SP-49 (cell line): ENCODE measurements around a stretch of chr2.

GRCh38 chr2:10039980-10040358 is 3.4 kb upstream of the KLF11 start:
- PRO-cap, result no peak

DNA sequence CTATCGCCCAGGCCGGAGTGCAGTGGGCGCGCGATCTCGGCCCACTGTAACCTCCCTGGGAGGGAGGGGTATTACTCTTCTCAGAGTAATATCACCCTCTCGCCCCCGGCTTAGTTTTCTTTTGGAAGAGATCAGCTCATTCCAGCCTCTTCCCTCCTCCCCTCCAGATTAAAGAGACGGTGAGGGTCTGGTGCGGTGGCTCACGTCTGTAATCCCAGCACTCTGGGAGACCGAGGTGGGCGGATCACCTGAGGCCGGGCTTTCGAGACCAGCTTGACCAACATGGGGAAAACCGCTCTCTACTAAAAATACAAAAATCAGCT is 1.3 kb downstream of the KLF11 start:
- PRO-cap, result no peak

DNA sequence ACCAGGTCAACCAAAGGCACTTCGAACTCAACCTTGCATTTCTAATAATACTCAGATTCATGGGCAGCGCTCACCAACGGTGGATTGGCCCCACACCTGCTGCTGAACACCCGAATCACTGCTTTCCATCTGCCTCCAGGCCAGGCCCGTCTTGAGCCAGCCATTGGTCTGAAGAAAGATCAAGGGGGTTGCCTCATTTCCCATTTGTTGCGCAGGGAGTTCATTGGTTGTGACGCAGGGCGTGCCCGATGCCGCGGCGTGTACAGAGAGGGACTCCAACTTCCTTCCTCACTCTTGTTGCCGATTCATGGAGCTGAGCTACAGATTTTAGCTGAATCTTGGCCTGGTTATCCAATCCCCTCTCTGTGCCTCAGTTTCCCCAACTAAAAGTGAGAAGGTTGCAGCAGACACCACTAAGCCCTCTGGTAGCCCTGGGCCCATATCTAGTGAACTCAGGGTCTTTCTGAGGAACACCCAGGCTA is 61.0 kb upstream of the HPCAL1 start:
- PRO-cap, result no peak

DNA sequence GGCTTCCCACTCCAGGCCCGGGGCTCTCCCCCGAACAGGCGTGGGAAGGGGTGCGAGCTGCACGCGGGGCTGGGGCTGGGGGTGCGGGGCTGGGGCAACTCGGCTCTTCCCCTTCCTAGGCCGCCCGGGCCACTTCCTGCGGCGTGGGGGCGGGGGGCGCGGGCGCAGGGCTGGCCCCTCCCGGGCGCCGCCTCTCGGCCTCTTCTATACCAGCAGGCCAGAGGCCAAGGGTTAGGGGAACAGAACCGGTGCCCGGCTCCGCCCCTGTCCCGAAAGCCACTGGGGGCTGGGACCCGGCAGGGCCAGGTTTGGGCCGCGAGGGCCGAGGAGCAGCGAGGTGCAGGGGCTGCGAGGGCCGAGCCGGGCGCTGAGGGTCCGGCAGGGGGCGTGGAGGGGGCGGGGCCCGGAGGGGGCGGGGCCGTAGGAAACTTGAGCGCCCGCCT is 306 bp upstream of the HPCAL1 start:
- PRO-cap, result bidirectional peak, plus-strand start outside the sequence, minus-strand start at position 281 of the sequence

GRCh38 chr2:10342188-10342828 is 39.6 kb downstream of the HPCAL1 start:
- PRO-cap, result no peak

DNA sequence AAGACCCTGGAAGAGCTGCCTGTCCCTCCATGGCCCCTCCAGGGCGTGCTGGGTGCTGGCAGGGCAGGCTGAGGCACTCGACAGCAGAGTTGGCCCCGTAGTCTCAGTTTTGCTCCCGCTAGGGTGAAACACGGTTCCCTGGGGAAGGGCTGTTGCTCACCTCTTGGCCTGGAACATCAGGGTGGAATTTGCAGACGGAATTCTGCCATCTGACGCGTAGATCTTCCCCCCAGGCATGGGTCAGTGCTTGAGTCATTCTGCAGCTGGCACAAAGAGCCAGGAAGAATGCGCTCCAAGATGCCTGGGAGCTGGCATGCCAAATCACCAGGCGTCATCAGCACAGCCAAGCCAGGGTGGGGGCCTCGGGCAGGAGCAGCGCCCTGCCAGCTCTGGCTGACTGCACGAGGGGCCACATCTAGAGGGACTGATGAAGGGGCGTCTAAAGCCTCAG is 42.7 kb downstream of the ODC1 start:
- PRO-cap, result no peak

DNA sequence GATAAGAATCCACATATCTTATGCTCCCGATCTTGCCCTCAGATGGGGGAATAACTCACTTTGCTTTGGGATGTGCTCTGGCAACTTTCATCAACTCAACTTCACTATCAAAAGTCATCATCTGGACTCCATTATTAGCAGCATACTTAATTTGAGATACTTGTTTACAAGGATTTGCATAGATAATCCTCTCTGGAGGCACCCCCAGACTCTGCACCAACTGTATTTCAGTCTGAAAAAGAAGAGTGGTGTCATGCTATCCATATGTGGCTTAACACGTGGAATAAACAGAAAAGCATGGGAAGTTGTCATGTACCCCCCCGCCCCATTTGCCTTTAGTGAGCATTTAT is 4.1 kb downstream of the ODC1 start:
- PRO-cap, result no peak

- PRO-cap, result bidirectional peak, plus-strand start at chr2:10447689, minus-strand start at chr2:10447555
These were observed 705 bp downstream of the ODC1 start for GRCh38 chr2:10447398-10447846.

DNA sequence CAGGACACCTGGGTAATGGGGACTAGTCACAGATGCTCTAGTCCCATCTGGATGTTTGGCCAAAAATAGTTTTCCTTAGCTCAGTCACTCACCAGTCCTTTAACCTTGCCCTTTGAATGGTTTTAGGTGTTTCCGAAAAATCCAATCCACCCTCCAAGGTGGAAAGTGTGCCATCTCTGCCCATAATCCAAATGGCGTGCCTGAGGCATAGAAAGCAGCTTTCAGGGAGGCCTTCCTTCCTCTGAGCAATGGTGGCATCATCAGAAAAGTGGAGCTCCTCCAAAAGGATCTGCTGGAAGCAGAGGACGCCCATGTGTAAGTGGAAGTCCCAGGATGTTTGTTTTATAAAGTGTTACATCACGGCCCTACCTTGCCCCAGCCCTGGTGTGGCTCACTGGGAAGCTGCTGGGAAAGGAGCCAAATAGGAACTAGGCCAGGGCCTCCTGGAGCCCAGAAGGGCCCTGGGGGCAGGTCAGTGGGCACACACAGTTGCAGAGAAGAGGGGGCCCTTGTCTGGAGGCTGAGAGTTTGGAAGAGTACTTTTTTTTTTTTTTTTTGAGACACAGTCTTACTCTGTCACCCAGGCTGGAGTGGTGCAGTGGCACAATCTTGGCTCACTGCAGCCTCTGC is 4.1 kb upstream of the ODC1 start:
- PRO-cap, result no peak

- PRO-cap, result no peak
These were observed 42.6 kb upstream of the ODC1 start for GRCh38 chr2:10490601-10491305.

- PRO-cap, result no peak
These were observed 100.6 kb downstream of the NOL10 start for GRCh38 chr2:10588741-10589977.

DNA sequence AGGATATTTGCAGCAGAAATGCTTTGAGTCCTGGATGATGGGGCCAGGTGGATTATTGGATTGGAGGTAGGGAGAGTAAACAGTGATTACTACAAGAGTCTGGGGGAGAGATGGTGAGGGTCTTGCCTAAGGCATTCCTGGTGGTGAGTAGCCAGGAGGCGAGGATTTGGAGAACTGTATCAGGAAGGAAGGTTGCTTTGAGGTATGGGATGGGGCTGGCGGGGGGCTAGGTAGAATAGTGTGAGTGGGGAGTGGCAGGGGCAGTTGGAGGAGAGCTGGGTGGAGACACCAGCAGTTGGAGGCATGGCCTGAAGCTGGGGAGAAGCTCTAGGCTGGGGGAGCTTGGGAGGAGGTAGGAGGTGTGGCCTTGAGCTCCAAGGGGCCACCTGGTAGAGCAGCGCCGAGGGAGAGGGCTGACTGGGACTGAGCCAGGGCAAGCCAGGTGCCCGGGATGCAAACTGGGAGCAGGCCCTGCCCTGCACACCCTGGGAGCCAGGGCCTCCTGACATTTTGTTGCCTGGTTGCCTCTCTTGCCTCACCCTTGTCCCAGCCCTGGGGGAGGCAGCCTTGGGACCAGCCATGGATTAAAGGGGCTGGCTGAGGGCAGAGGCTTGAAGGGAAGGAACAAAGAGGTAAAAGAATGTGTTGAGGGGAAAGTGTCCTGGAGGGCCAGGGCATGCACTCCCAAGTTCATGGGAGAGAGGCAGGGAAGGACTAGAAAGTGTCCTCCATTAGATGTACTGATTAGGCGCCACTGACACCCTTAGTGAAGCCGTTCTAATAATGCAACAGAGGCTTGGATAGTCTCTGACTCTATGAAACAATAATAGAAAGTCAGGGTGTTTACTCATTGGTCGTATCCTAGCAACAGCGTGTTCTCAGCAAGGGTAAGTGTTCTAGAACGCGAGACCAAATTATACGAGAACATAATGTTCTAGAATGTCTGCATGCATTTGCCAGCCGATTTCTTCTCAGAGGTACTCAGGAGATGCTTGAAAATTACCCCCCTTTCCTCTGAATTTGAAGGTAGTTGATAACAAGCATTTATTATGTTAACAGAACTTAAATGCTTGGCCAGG is 33.2 kb upstream of the PDIA6 start:
- PRO-cap, result no peak

- PRO-cap, result no peak
These were observed 59.2 kb upstream of the C2orf50 start for GRCh38 chr2:11073786-11074132.

DNA sequence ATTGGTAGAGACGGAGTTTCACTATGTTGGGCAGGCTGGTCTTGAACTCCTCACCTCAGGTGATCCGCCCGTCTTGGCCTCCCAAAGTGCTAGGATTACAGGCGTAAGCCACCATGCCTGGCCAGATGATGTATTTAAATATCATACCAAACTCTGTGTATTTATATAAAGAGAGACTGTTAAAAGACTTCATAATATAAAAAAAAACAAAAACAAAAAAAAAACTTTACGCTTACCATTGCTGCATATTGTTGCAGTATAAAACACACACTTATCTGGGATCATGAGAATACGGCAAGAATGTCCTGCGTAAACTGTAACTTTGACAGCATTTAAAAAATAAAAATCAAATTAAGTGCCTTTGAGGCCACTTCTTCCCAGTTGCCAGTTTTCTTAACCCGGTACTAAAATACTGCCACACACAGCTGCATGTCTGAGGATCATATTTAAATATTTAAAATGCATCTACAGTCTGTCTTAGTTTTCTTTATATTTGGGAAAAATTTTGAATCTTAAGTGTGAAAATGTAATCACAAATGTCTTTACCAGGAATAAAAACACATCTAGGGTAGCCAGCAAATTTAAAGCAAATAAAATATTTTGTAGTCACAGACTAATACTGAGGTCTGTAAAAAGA is 26.7 kb downstream of the SLC66A3 start:
- PRO-cap, result no peak

- PRO-cap, result no peak
These were observed 1.6 kb downstream of the ROCK2 start for GRCh38 chr2:11342727-11343436.

- PRO-cap, result no peak
These were observed 32.6 kb upstream of the E2F6 start for GRCh38 chr2:11498445-11499014.

- PRO-cap, result no peak
These were observed 27.3 kb upstream of the GREB1 start for GRCh38 chr2:11506464-11507082.

DNA sequence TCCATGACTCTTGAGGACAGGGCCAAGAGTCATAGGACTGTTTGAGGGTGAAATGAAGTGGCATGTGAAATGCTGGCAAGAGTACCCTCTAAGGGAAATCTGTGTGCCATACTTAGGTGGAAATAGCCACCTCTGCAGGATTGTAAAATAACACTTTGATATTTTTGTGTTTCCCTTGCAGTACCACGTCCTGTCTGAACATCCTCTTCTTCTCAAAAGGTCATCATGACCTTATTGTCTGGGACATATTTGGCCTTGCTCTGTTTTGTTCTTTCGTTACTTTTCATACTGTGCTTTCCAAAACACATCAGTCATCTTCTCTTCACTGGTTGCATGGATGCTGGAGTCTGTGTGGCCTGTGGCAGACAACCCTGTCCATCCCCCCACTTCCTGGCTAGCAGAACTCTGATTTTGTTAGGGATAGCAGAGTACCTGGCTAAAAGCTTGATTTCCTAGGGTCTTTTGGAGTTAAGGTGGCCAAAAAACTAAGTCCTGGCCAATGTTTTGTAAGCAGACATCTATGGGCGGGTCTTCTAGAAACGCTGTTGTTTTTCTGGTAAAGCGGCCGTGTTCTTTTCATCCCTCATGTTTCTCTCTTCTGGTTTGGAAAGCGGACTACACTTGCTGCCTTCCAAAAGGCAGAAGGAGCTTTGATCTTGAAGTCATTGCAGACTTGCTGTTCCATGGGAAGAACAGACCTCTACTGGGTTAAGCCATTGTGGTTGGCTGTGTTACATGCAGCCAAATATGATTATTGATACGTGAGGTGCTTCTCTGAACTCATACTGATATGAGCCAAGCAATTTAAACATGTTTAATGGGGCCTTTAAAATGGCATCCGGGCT is 9.2 kb upstream of the GREB1 start:
- PRO-cap, result no peak

- PRO-cap, result no peak
These were observed 6.6 kb downstream of the GREB1 start for GRCh38 chr2:11540339-11540885.

DNA sequence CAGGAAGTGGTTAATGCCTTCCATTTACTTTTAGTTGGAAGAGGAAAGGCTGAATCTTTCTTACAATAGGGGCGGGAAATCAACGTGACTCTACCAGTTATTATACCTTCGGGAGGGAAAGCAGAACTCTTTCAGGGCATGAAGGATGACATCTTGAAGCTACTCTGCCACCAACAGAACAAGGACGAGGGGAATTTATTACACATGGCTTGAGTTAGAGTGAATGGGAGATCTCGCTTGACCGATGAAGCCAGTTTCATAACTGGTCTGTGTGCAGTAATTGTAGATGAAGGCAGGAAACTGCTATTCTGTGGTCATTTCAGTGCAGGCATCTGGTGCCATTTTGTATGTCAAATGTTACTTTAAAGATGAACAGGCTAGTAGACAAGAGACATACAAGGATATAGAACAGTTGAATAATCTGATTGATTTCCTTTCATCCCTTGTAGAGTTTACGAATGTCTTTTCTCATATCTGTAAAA is 20.5 kb downstream of the GREB1 start:
- PRO-cap, result no peak